Endothelial cell (in vitro differentiated cells): ENCODE measurements around the genes AP2M1 and FAM131A.

- PRO-cap, result no peak
Observed at GRCh38 chr3:183265990-183266807, 13.1 kb downstream of the B3GNT5 start.

GRCh38 chr3:183287263-183288306 lies 34.5 kb downstream of the B3GNT5 start:
- PRO-cap, result no peak

DNA sequence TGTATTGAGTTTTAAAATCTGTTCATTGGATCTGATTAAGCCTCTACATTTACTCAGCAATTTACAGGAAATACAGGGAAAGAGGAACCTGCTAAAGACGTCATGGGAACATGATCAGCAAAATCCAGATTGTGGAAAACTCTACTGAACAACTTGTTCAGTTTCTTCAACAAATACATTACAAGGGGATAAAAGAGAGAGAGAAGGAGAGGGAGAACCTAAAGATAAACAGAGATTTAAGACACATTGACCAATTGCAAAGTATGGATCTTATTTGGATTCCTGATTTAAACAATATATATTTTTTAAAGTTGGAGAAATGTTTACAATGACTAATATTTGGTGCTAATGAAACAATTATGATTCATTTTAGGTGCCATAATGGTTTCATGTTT lies 46.6 kb downstream of the KLHL6 start:
- PRO-cap, result no peak

GRCh38 chr3:183513187-183513913 lies 42.2 kb downstream of the KLHL6 start:
- PRO-cap, result no peak

DNA sequence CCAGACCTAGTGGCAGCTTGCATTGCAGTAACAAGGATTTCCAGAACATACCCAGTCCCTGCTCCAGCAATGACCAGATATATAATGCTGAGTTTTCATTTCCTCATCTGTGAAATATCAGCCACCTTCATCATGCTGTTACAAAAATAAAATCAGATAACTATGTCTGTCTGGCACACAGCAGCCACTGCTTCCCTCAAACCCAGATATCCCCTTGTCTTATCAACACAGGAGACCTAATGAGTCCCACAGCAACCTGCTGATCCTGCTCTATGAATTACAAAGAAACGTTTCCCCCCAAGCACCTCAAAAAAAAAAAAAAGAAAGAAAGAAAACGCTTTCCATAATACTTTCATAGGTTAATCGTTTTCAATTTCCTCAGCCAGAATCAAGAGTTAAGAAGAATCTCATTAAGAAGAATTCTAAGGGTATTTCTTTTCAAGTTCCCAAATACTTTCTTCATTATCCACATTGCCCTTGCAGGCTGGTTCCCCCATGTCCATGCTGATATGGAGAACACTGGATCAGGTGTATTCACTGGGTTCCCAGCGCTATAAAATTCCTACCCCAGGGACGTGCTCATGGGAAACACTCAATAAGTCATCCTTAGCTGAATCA lies 1.7 kb downstream of the KLHL6 start:
- PRO-cap, result no peak

DNA sequence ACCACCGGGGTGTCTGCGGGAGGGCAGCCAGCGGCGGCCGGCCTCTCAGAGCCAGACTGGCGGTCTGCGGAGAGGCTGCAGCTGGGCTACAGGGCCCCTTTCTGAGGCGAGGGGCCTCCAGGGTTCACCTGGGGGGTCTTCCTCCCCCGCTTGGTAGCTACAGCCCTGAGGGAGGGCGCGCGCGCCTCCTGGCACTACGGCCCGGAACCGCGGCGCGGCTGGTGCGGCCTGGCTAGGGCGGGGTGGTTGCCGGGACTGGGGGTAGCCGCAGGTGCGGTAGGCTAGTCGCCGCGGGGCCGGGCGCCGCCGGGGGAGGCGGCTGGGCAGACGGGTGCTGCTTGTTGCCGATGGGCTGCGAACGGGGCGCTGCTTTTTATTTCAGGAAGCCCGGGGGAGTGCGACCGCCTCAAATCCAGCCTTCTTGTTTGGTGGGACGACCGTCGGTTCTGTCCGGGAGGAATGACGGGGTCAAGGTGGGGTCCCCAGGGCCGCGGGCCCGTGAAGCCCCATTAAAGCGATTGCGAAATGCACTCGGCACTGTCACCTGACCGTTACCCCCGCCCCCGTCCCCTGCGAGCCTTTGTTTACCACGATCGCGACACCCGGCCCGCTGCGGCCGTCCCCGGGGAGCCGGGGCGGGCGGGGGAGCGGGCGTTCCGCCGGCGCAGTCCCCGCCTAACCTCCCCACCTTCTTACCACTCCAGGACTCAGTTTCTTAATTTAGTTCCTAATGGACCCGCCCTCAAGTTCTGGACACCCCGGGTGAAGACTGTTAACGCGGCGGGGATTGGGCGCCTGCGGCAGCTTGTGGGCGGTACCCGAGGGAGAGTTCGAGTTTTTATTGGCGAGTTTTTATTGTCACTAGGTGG lies 650 bp downstream of the KLHL24 start:
- PRO-cap, result bidirectional peak, plus-strand start at position 48 of the sequence, minus-strand start at position 66 of the sequence; bidirectional peak, plus-strand start at position 194 of the sequence, minus-strand start at position 257 of the sequence; bidirectional peak, plus-strand start outside the sequence, minus-strand start at position 694 of the sequence

GRCh38 chr3:183654725-183655300 lies 19.4 kb downstream of the KLHL24 start:
- PRO-cap, result no peak

DNA sequence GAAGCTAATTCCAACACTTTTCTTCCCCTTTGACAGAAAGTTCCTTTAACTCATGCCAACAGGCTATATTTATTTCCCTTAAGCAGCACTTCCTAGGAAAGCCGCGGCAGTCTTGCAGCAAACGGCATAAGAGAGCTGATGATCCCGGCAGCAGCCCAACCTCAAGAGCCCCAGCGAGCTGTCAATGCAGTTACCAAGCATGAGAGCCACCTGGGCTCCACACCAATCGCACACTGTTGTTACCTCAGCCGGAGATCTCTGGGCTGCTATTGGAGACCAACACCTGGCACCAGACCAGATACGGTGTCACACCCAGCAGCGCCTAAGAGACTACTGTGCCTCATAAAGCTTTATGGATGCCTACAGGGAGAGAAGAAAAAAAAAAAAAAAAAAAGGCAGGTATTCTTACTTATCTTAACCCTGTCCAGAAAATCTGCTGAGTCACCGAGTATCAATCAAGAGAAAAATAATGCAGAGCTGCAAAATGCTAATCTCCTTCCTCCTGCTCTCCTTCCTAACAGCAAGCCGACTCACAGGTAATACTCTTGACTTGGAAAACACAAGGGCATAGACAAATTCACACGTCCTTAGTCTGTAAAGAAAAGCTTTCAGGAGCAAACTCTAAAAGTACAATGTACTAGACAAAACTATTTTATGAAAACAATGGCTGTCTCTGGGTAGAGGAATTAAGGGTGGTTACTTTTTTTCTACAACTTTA lies 11.6 kb downstream of the ABCC5 start:
- PRO-cap, result unidirectional peak, plus-strand start at position 109 of the sequence

DNA sequence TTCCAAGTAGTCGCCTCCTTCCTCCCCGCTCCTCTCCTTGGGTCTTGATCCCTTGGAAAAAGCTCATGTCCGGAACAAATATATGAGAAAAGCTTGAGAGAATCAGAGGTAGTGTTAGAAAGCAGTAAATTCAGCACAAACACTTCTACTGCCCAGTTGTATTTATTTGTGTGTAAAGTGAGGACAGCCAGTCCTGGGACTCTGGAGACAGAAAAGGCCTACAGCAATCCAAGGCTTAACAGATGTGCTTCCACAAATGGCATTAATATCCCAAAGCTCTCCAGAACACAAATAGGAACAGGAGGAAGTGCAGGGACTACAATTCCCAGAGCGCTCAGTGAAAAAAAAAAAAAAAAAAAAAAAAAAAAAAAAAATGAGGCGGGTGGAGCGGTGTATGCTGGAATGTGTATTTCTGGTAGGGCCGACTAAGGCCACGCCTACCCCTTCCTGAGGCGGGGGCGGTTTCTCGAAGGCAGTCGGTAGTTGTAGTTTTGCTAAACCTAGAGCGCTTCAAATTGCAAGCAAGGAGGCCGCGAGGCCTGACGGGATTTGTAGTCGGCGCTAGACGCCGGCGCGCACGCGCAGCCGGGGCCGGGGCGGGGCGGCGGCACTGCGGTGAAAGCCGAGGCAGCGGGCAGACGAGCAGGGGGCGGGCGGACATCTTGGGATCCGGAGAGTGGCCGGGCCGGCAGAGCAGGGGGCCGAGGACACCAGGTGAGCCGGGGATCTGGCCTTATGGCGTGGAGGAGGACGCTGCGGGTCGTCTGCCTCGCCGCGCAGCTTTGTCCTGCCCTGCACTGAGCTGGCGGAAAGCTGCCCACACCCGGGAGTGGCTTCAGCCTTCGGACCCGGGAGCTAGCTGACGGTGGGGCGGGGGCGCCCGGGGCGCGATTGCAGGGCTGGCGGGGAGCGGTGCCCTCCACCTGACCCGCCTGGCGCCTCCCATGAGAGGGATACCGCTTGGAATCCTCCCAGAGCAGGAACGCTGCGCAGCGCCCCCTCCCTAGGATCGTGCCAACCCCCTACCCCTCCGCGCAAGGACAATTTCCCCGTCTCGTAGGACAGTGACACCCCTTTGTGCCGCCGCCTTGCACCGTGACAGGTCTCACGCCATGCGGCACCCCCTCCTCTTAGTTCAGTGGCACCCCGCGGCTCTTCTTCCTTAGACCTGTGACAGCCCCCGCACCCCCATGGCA lies at the start of gene AP2M1:
Gene AP2M1, plus strand, starts transcription at position 610 of the 1,196 bp plus-strand sequence.
- PRO-cap, result unidirectional peak, plus-strand start at position 637 of the sequence; bidirectional peak, plus-strand start at position 819 of the sequence, minus-strand start at position 831 of the sequence

GRCh38 chr3:184176355-184177121 lies 1.9 kb downstream of the AP2M1 start:
- PRO-cap, result bidirectional peak, plus-strand start at chr3:184176874, minus-strand start at chr3:184176568; bidirectional peak, plus-strand start at chr3:184176953, minus-strand start at chr3:184176960

DNA sequence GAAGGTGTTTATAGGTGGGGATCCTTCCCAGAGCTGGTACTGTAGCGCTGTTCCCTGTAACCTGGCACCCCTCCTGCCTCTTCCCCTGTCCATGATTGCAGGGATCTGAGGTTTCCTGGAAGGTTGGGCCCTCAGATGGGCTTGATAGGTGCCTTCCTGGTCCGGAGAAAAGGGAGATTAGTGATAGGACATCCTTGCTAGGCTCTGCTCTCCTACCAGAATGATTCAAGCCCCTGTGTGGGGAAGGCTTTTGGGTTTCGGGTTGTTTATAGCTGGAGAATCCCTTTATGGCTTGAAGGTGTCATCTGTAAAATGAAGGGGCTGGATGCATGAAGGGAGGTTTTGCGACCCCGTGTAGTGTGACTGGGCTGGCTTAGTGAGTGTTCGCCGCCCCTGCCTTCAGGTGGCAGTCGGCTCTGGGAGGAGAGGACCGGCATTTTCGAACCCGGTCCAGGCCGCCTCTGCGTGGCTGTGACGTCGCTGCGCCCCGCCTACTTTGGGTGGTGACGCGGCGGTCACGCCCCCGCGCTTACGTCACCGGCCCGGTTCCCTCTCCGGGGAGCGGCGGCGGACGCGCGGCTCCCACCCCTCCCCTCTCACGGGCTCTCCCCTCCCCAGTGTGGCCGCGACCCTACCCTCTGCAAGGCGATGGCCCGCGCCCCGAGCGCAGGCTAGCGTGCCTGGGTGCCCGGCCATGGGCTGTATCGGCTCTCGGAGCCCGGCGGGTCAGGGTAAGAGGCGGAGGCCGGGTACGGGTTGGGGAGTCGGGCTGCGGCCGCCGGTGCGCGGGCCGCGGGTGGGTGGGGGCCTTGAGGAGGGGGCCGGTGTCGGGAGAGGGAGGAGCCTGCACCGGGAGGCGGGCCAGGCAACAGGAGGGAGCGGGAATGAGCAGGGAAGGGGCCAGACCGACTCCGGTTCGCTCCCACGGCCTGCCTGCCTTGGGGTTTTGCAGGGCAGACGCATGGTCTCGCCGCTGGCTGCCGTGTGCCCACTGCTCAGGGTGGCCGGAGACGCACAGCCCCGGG lies 1.7 kb upstream of the FAM131A start:
- PRO-cap, result bidirectional peak, plus-strand start at position 157 of the sequence, minus-strand start at position 107 of the sequence; bidirectional peak, plus-strand start at position 537 of the sequence, minus-strand start at position 463 of the sequence; bidirectional peak, plus-strand start at position 871 of the sequence, minus-strand start at position 986 of the sequence

DNA sequence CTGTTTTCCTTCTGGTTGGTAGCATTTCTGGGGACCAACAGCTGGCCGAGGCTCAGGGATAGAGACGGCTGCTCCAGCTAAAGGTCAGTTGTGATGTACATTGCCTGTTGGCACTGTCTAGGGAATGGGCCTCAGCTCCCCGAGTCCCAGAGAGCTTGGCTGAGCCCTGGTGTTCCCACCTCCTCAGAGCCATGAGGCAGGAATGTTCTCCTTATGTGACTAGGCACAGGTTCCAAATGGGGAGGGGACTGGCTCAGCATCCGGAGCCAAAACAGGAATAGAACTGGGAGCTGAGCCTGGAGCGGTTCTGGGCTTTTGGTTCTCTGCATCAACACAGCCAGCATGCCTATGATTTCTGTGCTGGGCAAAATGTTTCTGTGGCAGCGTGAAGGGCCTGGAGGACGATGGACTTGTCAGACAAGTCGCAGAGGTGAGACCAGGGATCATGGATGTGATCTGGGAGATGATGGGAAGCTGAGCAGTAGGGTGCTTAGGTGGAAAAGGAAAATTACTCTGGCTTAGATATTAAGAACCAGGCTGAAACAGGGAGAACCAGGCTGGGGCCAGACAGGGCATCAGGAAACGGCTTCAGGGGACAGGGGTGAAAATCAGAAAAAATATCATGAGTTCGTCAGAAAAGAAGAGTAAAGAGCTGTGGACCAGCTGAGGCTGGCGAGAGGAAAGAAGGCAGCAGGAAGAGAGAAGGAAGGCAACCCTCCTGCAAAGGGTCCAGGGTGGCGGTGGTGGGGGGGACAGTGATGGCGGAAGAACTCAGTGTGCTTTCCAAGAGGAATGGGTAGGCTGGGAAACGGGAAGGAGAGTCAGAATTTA lies at the start of gene FAM131A:
Gene FAM131A, plus strand, starts transcription at position 312 of the 831 bp plus-strand sequence.
- PRO-cap, result no peak

DNA sequence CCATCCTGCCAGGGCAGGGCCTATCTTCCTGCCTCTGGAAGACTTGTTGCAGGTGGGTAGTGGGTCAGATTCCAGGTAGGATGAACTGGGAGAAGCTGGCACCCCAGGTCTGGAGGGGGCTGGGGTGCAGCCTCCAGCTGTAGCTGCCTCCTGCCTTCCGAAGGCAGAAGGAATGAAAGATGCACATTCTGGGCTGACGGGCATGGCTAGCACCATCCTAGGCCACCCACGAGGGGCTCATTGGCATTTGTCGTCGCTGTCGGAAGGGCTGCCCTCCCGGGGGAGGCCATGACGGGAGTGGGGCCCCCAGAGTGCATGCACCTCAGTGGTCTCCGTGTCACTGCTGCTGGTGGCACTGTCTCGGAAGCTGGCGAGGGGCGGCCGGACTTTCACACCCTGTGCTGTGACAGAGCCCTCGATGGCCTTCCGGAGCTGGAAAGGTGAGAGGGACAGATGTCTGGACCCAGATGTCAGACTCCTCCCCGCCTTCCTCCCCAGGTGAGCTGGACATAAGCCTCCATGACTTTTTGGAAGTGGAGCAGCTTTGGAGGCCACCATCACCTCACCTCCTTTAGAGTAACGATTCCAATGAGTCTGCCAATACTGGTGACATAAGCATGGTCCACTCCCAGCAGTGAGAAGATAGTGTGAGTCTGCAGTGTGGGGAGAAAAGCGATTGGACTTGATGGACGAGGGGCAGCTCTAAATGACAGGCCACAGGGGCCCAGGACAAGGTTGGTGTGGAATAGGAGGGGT lies 9.1 kb downstream of the FAM131A start:
- PRO-cap, result no peak

GRCh38 chr3:184523810-184524142 lies 37.8 kb upstream of the EPHB3 start:
- PRO-cap, result unidirectional peak, plus-strand start at chr3:184524021

GRCh38 chr3:184525268-184526412 lies 35.9 kb upstream of the EPHB3 start:
- PRO-cap, result bidirectional peak, plus-strand start at chr3:184525330, minus-strand start at chr3:184525170; bidirectional peak, plus-strand start at chr3:184525535, minus-strand start at chr3:184525443; bidirectional peak, plus-strand start at chr3:184525915, minus-strand start at chr3:184525982

- PRO-cap, result no peak
Observed at GRCh38 chr3:184562206-184562443, 540 bp downstream of the EPHB3 start.

- PRO-cap, result no peak
Observed at GRCh38 chr3:184562444-184563294, 1.1 kb downstream of the EPHB3 start.

DNA sequence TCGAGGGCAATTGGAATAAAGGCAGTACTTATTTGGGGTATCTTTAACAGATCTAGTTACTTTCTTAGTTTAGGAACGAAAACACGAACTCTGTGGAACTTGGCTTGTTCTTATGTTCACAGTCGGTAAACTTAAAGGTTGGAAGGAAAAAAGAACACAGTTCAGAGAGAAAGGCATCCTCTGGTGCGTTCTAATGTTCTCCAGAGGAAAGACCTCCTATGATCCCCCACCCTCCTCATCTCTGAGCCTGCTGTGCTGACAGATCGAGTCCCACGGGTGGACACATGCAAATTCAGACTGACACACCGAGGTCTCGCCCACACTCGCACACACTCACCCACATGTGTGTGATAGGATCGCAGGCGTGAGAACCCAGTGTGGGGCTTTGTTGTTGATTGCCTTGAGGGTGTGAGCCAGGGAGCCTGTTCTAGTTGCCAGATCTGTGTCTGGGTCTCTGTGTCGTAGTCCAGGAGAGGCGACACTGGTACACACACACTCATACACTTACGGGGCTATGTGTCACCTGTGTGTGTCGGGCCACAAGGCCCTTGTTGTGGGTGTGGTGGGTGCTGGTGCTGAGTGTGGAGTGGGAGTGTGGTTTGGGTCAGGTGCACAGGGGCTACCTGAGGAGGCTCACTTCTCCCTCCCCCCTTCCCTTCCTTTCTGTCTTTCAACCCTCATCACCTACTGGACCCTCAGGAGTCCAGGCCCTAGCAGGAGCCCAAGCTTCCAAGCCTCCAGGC lies 1.9 kb downstream of the EPHB3 start:
- PRO-cap, result no peak

DNA sequence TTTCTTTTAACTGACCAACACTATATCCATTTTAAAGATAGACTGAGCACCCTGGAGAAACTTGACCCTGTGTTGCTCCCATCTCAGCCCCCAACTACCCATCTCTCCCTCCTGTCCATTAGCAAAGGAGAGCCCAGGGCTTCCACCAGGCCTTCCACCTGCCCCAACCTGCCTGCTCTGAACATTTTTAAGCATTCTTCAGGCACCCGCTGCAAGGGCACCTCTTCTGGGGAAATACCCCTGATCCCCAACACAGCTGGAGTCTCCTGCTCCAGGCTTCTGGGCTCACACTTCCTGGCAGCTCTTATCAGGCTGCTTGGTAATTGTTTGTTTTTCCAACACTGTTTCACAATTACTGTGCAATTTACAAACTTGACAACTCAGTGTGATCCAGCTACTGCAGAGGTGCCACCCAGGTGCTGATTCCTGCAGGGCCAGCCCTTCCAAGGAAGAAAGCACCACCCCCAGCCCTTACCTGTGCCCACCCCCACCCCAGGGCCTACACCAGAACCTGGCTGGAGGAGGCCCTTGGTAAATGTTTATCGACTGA lies 66.6 kb downstream of the MAGEF1 start:
- PRO-cap, result no peak

GRCh38 chr3:184680772-184681030 lies 31.2 kb downstream of the MAGEF1 start:
- PRO-cap, result no peak